A172 (cell line): Measurements from ENCODE around the gene ZNF836.

DNA sequence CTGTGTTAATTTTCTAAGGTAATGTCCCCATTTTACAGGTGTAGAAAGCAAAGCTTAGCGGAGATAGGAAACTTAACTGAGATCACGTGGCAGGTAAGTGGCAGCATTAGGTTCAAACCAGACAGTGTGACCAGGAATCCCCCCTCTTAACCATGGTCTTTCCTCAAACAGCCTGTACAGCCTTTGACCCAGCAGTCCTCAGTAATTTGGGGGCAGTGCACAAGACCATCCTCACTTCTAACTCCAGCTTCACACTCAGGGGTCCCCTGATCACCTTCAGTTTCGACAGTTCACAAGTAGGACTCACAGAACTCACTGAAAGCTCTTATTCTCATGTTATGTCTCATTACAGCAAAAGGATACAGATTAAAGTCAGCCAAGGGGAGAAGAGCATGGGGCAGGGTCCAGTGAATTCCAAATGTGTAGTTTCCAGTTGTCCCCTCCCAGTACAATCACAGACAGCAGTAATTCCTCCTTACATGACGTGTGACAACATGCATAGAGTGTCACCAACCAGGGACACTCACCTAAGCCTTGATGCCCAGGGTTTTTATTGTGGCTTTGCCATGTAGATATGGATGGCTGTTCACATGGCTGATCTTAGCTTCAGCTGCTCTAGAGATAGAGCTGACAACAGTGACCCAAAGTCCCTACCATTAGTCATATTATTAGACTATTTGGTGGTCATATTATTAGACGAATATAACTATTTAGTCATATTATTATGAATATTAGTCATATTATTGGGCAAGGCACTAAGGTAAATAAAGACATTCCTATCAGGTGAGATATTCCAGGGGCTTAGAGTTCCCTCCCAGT, 16.5 kb upstream of the SIGLEC8 start:
- RAMPAGE, long total RNA, result no peak

GRCh38 chr19:51647025-51647477, 426 bp upstream of the SIGLEC14 start:
- RAMPAGE, long total RNA, result no peak

- RAMPAGE, long total RNA, result no peak
Measured at GRCh38 chr19:51690181-51690708, 2.9 kb upstream of the SPACA6 start.

- RAMPAGE, long total RNA, result no peak
Measured at GRCh38 chr19:51697014-51697291, 3.8 kb downstream of the SPACA6 start.

DNA sequence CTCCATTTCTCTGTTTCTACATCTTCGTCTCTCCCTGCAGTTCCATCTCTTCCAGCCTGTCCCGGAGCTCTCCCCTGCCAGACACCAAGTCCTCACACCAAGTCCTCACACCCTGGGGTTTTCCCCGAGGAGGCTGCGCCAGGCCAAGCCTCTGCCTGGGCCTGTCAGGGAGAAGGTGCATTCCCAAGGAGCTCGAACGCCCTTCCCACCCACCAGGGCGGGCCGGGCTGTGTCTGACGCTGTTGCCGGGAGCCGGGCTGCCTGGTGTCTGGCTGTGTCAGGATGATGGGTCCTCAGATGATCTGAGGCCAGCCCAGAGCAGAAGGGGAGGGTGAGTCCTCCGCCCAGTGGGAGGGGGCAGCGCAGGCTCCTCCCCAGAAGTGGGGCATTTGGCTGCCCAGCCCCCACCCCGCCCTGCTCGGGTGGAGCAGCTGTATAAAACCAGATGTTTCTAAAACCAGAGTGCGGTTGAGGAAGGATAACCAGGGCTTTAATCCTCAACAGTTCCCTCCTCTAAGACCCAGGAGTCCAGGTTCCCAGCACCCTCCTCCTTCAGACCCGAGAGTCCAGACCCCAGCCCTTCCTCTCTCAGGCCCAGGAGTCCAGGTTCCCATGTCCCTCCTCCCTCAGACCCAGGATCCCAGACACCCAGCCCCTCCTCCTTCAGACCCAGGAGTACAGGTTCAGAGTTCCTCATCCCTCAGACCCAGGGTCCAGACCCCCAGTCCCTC, 2.4 kb upstream of the HAS1 start:
- RAMPAGE, long total RNA, result no peak

- RAMPAGE, long total RNA, result no peak
Measured at GRCh38 chr19:51743450-51743875, 8.2 kb downstream of the FPR1 start.

GRCh38 chr19:51797533-51797869, 2.5 kb downstream of the FPR3 start:
- RAMPAGE, long total RNA, result no peak

DNA sequence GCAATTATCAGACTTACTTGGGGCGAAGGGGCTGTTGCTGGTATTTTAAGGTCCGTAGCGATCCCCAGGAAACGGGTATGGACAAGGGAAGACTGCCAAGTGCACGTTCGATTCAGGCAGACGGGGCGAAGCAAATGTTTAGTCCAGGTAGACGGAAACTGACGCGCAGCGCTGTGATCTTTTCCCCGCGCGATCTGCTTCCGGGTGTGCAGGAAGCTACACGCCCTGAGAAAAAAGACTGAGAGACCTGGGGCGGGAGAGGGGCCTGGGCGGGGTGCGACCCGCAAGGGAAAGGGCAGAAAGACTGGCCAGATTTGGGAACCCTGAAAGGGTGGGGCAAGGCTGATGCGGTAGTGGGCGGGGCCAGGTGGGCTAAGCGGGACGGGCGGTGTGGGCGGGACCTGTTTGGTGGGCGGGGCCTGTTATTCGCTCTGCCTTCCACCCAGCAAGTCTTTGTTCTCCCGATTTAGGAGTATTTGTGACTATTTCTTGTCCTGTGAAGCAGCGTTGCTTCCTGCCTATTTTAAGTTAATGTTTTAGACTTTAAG, at the start of gene ZNF836:
TSS of gene ZNF836 (minus strand) at position 303 of the 548 bp plus-strand sequence.
- RAMPAGE, long total RNA, result start-site peak on the minus strand centred at position 170 of the sequence, 90 bp wide, 22 and 89 reads in 2 replicates

GRCh38 chr19:52199784-52200529, 10.1 kb downstream of the PPP2R1A start:
- RAMPAGE, long total RNA, result no peak

GRCh38 chr19:52200530-52201565, 11.0 kb downstream of the PPP2R1A start:
- RAMPAGE, long total RNA, result no peak

- RAMPAGE, long total RNA, result no peak
Measured at GRCh38 chr19:52215766-52216400, 26.0 kb downstream of the PPP2R1A start.

DNA sequence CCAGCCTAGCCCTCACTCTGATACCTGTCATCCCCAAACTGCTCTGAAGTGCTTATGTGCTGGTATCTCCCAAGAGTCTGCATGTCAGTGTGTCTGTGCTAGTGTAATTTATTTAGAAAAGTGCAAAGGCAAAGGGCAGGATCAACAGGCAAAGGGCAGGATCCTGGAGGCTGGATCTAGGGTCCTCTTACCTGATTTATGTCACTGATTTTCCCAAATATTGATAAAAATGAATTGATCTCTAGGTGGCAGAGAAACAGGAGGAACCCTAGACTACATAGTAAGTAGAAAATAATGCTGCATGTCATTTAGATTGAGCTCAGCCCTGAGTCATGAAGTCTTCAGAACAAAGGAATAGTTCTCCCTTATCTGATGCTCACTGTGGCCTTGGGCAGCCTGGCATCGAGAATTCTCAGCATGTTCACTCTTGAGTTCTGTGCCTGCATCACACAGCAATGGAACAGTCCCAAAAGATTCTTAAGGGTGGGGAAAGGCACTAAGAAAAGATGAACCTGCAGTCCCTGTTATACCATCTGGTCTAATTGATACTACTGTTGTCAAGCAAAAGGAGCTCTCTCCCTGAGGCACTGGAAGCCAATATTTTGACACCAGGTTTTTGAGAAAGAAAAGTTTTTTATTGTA, 38.4 kb upstream of the ZNF766 start:
- RAMPAGE, long total RNA, result no peak

- RAMPAGE, long total RNA, result no peak
Measured at GRCh38 chr19:52485043-52486164, 32.1 kb downstream of the ZNF578 start.

- RAMPAGE, long total RNA, result no peak
Measured at GRCh38 chr19:52630891-52631811, 59.1 kb downstream of the ENSG00000269825 start.

- RAMPAGE, long total RNA, result no peak
Measured at GRCh38 chr19:52637211-52638169, 52.8 kb downstream of the ENSG00000269825 start.

- RAMPAGE, long total RNA, result start-site peak on the minus strand at chr19:52638336-52638402, 47 and 166 reads in 2 replicates
Measured at GRCh38 chr19:52638170-52638653, 52.1 kb downstream of the ENSG00000269825 start.

- RAMPAGE, long total RNA, result no peak
Measured at GRCh38 chr19:52640975-52641707, 49.2 kb downstream of the ENSG00000269825 start.

DNA sequence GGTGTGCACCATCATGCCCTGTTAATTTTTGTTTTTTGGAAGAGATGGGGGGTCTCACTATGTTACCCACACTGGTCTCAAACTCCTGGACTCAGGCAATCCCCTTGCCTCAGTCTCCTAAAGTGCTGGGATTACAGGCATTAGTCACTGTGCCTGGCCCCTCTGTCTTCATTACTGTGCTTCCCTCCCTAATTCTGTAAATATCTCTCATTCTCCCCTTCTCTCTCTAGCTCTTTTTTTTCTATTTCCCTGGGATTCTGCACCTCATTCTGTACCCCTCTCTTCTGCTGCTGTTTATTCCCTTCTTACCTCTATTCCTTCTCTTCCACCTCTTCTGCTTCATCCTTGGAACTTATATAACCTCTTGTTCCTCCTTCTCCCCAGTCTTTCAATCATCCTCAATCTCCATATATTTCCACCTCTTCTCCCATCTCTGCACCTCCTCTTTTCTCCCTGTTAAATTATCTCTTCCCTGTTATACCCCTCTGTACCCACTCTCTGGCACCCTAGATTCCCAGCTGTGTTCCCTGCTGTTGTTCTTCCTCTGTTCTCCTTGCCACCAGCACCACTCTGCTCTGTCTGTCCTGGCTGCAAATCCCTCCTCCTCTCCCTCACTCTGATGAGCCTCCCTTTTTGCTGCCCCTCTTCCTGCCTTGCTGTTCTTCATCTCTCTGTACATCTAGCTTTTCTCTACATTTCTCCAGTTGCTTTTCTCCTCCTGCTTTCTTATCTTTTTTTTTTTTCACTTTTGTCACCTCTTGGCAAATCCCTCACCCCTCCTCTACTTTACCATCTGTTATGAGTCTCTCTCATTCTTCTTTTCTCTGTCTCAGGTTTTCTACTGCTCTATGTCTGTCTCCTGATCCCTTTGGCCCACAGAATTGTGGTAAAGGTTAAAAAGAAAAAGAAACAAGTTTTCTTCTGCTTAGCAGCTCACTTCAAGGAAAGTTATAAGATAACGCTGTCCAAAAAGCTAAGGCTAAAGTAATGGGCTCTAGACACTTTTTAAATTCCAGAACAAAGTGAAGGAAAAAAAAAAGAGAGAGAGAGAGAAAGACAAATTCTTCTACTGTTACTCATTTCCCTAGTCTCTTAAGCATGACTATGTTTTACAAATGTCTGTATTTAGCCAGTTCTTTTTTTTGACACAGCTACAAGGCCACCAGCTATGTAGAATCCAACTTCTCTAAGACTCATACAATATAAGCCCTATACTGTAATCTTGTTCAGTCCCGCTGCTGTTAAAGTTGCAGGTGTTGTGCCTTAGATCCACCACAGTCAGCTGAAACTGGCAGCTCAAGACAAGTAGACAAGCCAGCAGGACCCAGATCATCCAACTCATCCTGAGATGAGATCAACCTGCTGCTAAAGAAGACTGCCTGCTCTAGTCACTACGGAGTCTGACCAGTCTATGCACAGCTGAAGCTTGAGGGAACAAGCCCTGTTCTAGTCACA, 42.3 kb downstream of the ENSG00000269825 start:
- RAMPAGE, long total RNA, result no peak

GRCh38 chr19:52689568-52690205, 609 bp downstream of the ENSG00000269825 start:
- RAMPAGE, long total RNA, result no peak

DNA sequence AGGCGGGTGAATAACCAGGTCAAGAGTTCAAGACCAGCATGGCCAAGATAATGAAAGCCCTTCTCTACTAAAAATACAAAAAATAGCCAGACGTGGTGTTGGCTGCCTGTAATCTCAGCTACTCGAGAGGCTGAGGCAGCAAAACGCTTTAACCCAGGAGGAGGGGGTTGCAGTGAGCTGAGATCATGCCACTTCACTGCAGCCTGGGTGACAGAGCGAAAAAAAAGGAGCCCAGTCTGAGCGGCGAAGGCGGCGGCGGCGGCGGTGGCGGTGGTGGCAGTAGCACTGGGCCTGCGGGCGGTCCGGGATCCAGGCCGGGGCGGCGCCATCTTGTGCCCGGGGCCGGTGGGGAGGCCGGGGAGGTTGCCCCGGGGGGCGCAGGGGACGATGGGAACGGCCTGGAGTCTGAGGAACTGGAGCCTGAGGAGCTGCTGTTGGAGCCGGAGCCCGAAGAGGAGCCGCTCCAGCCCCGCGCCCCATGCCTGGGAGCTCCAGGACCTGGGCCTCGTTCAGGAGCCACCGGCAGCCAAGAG, 11.8 kb downstream of the ZNF28 start:
- RAMPAGE, long total RNA, result no peak